Tibial nerve (tissue), 3 donors: Measurements from ENCODE around the genes TMCC1 and COL6A5.

DNA sequence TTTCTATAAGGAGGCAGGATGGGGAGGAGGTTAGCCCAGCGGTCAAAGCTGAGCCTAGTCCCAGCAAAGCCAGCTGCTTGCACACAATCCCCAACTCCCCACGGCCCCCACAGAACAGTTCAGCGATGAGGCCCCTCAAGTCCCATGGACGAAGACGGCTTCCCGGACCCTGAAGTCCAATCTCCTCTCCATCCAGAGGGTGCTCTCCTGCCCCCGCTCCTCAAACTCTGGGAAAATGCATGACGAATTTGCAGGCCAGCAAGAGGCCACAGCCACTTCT is 13.7 kb downstream of the H1-8 start:
- PRO-cap, result no peak
- RAMPAGE, long total RNA, 3 experiments, result no peak in any of the 3 experiments

GRCh38 chr3:129577335-129577822 is 29.1 kb downstream of the PLXND1 start:
- PRO-cap, result no peak
- RAMPAGE, long total RNA, 3 experiments, result no peak in any of the 3 experiments

DNA sequence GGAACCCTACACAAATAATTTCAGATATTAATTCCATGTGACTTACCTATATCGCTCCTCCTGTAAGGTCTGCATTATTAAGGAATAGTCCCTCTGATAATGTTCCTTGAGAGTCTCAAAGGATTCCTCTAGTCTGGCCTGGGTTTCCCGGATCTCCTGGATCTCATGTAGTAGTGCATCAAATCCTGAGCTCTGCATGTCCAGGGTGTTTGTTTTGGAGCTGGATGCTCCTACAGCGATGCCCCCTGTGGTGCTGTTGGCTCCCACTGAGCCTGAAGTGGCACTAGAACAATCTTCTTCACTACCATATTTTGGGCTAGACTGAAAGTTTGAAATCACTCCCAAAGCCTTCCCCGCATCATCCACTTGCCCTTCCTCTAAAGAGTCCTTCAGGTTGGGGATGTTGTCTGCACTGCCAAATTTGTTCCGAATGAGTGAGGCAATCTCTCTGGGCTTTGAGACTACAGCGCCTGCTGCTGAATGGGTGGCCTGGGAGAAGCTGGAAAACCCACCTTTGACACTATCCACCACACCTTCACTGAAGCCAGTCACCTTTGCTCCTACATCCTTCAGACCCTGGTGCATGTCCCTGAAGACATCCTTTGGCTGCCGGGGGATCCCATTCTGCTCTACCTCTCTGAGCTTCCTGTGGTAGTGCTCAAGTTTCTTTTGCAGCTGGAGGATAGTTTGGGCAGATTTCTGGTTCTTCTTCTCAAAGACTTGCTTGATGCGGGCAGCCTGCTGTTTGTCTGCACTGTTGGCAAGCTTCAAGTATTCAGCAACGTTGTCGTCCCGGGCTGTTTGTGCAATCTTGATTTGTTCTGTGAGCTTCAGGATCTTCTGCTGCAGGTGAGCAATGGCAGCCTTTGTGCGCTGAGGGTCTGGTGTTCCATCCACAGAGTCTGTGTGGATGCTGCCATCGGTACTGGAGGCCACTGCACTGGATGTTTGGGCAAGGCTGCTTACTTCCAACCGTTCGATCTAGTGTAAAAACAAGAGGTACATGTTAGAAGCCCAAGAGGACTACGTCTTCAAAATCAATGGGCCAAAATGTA is 64.1 kb upstream of the PLXND1 start:
- PRO-cap, result no peak
- RAMPAGE, long total RNA, 3 experiments, result start-site peak on the minus strand in 1 of 3 experiments, centred at position 289 of the sequence, 27 reads per replicate

DNA sequence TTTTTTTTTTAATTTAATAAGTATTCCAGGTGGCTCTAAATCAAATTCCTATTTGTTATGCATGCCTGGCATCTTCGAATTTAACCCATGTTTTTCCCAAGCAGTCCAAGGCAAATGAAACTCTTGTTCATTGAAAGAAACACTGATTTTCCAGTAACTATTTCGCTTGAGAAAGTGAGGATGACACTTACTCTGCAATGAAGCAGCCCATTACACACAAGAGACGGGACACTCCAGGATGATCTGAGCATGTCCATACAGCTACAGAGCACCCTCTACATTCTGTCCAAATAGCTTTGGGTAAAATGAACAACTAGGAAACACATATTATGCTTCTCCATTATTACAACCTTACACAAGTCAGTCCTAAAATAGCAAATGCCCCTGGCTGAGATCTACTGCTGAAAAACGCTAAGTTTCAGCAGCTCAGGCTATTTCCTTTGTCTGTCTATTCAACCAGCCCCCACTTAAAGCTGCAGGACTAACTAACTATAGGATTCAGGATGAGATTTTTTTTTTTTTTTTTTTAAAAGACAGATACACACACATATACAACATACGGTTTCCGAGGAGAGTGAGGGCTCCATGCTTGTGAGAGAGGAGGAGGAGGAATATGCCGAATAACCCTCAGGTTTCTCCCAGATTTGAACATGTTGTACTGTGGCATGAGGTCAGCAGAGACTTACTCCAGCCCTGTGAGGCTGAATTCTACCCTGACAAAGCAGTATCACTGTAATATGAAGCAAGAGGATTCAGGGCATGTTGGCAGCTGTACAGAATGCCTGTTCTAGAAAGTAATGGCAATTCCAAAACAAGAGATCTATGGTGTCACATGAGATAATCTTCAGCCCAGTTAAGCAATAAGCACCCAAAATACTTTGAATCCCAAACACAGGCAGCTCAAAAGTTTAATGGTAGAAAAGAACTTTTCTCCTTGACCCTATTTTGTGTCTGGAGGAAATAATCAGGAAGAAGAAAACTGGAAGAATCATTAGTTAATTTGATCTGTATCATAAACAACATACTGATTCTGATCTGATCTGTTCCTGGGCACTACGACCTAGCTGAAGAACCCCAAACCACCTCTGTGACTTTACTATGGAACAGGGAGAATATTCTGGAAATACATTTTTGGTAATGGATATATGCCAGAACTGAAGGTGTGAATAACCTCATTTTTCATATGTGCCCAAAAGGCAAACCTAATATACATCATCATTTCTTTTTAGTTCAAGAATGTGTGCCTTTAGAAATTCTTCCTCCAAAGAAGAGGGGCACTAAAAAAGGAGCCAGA is 117.4 kb upstream of the PLXND1 start:
- PRO-cap, result no peak
- RAMPAGE, long total RNA, 3 experiments, result start-site peak on the minus strand in 1 of 3 experiments, centred at position 406 of the sequence, 14 reads per replicate

DNA sequence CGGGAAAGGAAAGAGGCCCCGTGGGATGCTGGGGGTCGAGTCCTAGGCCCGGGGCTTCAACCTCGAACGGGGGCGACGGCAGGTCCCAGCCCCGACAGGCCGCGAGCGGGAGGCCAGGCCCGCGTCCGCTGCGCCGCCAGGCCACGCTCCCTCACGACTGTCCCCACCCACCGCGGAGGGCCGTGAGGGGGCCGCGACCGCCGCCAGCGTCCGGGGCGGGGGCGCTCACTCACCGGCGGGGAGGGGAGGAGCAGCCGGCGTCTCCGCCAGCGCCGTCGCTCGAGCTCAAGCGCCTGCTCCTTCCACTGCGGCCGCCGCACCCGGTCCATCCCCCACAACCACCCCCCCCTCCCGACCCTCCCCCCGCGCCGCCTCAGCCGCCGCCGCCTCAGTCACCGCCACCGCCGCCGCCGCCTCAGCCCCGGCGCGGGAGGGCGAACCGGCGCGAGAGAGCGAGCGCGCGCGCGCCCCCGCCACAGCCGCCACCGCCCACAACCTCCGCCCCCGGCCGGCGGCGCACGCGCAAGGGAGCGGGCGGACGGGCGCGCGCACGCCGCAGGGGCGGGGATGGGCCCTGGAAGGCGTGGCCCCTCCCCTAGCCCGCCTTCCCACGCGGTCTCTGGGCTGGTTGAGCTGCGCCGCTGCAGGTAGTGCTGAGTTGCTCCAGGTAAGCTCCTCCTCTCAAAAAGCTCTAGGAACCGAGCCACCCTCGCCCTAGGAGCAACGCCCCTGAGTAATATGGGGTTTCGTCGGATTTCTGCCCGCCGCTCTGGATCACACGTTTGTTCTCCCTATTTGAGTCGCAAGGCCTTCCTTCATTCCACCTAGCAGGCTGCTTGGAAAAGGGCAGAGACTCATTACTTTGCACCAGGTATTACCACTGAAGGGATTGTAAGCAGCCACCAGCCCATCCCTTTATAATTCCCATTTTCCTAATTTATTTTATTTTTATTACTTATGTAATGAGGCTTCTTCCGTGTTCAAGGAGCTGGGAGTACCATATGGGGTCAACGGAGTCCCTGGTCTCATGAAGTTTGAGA is at the start of gene TMCC1:
TMCC1 (minus strand) TSS at position 451 of the 1,040 bp plus-strand sequence.
- PRO-cap, result bidirectional peak, plus-strand start at position 228 of the sequence, minus-strand start at position 159 of the sequence; unidirectional peak, minus-strand start at position 281 of the sequence; bidirectional peak, plus-strand start at position 606 of the sequence, minus-strand start at position 500 of the sequence
- RAMPAGE, long total RNA, 3 experiments, result start-site peak on the plus strand in 2 of 3 experiments, centred at positions 602 to 603 of the sequence, 11 to 25 reads per replicate; start-site peak on the minus strand in 2 of 3 experiments, centred at positions 317 to 329 of the sequence, 33 to 49 reads per replicate

GRCh38 chr3:130345313-130345975 is at the start of gene COL6A5:
COL6A5 (plus strand) TSS chr3:130345672.
- PRO-cap, result no peak
- RAMPAGE, long total RNA, 3 experiments, result no peak in any of the 3 experiments

GRCh38 chr3:130700535-130700987 is 46.1 kb downstream of the PIK3R4 start:
- PRO-cap, result no peak
- RAMPAGE, long total RNA, 3 experiments, result no peak in any of the 3 experiments

- PRO-cap, result no peak
- RAMPAGE, long total RNA, 3 experiments, result no peak in any of the 3 experiments
These were observed 38.3 kb downstream of the PIK3R4 start for GRCh38 chr3:130708099-130708954.

DNA sequence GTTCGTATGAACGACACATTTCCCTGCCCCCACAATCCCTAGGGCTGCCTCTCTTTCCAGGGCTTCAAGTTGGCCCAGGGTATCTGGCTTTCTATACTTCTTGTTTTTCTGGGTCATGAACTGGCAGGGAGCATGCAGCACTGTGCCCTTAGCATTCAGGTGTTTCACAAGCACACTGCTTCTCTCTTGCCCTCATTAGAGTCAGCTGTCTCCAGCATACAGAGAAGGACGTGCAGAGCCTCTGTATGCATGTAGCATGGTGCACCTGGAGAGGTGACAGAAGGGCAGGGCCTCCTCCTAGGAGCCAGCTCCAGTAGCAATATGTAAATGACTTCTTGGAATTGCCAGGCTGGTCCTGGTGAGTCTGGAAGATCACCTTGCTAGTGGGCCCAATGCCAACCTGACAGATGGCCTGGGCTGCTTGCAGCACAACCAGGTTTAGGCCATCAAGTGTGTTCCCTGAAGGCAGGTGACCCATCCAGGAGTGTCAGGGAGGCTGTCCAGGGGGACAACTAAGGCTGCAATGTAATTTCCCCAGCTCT is 44.8 kb upstream of the ATP2C1 start:
- PRO-cap, result no peak
- RAMPAGE, long total RNA, 3 experiments, result no peak in any of the 3 experiments

DNA sequence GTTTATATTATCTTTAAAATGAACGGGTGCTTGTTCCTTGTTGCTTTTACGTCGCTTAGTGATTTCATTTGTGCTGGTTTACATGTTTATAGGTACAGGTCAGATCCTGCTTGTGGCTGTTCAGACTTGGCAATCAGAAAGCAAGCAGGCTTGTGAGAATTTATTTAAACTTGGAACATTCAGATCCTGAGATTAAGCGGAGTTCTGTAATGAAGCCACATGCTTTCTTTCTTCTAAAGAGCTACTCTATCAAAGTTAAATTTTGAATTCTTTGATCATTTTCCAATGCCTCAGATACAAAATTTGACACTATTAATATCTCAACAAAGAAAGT is 43.0 kb upstream of the ATP2C1 start:
- PRO-cap, result no peak
- RAMPAGE, long total RNA, 3 experiments, result no peak in any of the 3 experiments

DNA sequence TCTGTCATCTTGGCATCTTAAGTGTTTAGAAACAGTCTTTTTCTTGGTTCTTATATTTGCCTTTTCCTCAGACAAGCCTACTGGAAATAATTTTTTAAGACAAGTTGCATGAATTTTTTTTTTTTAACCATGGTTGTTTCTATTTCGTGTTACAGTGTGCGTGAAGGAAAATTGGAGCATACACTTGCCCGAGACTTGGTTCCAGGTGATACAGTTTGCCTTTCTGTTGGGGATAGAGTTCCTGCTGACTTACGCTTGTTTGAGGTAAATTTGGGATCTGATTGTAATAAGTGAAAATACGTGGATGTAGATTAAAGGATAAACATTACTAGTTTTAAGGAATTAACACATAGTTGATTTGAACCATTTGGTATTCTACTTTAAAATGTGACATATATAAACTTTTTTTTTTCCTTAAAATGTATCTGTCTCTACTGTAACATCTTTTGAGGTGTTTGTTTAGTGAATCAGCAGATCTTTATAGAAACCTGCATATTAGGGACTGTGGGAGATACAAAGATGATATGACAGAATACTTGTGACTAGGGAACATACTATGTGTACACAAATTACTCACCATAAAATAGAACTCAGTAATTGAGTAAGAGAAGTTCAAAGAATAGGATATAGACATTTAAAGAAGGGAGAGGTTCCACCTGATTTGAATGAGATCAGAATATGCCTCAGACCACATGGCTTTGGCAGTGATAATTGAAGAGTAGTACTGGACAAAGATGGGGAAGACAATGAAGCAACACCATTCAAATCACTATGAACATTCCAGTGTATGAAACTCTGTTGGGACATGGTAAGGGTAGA is 47.8 kb downstream of the ATP2C1 start:
- PRO-cap, result no peak
- RAMPAGE, long total RNA, 3 experiments, result start-site peak on the plus strand in 1 of 3 experiments, centred at position 425 of the sequence, 19 reads per replicate

DNA sequence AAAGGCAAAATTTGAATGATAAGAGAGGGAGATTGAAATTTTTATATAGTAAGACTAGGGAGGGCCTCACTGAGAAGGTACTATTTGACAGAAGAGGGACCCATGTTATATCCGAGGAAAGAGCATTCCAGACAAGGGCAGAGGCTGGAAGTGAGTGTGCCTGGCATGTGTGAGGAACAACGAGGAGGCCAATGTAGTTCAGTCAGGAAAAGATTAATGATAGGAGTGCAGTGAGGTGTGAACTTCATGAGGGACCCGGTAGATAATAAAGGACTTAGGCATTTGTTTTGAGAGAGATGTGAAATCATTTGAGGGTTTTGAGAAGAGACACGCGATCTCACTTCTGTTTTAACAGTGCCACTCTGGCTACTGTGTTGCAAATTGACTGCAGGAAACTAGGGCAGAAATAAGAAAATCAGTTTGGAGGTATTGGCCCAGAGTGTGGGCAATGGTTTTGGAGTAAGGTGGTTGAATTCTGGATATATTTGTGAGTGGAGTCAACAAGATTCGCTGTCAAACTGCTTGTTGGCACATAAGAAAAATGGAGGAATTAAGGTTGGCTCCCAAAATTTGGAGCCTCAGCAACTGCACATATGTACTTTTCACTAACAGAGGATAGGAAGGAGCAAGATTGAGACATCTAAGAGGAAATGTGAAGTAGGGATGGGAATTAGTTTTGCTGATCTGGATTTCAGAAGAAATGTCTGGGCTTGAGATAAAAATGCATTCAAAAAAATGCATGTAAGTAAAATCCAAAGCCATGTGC is 36.2 kb downstream of the ASTE1 start:
- PRO-cap, result no peak
- RAMPAGE, long total RNA, 3 experiments, result no peak in any of the 3 experiments

DNA sequence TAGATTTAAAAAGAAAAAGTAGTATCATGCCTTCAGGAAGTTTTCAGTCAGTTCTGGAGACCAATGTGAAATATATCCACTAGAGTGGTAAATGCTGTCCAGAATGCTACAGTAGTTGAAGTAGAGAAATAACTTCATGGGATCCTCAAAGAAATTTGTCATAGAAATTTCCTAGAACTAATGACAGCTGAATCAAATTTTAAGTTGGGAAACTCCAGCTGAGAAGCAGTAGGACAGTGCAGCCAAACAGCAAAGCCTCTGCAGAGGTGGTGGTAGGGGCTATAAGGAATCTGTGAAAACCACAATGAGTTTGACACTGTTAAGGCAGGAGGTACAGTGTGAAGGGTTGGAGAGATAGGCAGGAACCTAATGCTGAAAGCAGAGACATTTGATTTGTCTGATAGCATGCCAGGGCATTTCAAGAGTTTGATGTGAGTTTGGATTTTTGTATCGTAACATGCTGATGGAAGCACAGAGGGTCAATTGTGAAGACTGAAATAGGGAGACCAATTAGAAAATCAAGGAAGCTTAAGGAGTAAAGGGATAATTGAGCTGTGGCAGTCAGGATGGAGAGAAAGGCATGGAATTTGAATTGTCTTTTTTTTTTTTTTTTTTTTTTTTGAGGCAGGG is 22.0 kb downstream of the ASTE1 start:
- PRO-cap, result no peak
- RAMPAGE, long total RNA, 3 experiments, result start-site peak on the plus strand in 1 of 3 experiments, centred at position 330 of the sequence, 9 reads per replicate

DNA sequence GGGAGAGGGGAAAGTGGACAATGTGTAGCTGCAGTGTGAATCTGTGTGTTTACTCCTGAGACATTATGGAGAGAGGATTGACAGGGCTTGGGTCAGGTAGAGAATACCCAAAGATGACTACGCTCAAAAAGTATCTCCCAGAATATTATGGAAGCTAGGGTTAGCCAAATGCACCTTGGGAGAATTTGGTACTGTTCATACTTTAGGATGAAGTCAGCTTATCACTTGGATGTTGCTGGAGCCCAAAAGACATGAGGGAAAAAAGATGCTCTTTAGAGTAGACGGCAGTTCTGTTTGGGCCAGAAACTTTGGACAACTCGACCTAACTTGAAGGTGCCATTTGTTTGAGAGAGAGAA is 54.8 kb downstream of the NEK11 start:
- PRO-cap, result no peak
- RAMPAGE, long total RNA, 3 experiments, result no peak in any of the 3 experiments

- PRO-cap, result no peak
- RAMPAGE, long total RNA, 3 experiments, result no peak in any of the 3 experiments
These were observed 31.9 kb upstream of the ACP3 start for GRCh38 chr3:132285012-132286014.

- PRO-cap, result no peak
- RAMPAGE, long total RNA, 3 experiments, result no peak in any of the 3 experiments
These were observed 29.6 kb downstream of the ACKR4 start for GRCh38 chr3:132626415-132627411.

DNA sequence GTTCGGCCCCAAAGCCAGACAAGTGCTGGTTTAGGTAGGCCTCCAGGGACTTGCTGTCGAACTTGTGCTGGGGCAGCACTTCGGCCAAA is 131 bp downstream of the ACAD11 start:
- PRO-cap, result no peak
- RAMPAGE, long total RNA, 3 experiments, result no peak in any of the 3 experiments

DNA sequence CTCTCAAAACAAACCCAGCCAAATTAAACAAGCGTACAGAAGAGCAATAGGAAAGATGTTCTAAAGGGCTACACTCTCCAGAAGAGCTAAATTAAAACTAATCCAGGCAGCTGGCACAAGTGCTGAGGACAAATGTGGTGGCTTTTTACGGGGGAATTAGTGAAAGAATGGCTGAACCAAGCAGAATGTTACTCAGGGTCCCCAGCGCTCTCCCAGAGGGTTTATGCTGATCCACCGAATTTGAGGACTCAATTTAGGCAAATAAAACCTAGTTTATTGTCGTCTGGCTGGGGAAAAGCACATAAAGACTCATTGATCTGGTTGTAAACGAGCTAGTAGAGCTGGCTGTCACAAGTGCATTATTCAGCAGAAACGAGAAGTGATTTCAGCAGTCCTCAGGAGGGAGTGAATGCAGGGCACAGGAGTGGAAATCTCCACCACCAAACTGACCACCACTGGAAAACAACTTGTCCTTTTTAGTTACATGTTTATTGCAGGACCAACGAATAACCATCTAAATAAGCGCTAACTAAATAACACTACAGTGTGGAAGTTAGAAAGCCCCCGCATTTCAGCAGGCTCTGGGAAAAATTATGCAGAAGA is 13.6 kb downstream of the BFSP2 start:
- PRO-cap, result no peak
- RAMPAGE, long total RNA, 3 experiments, result no peak in any of the 3 experiments

DNA sequence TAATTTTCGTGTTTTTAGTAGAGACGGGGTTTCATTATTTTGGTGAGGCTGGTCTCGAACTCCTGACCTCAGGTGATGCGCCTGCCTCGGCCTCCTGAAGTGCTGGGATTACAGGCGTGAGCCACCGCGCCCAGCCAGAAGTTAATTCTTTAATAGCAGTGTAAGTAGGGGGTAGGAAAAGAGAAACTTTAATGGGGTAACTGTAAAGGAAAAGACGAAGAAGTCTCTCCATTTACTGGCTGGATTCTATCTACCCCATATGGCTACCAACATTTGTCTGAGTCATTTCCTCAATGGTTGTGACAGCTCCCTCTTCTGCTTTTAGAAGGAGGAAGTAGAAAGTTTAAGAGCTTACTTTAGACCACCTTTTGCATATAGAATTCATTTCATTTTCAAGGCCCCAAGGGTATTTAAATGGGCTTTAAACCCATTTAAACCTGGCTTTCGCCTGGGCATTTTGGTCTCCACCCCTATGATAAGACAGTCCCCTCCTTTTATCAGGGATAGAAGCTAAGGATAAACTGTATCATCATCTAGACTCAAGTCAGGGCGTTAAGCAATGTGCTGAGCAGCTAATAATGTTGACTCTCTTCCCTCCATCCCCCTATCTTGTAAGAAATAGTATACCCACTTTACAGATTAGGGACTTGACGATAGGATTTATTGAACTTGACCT is 1.1 kb upstream of the CDV3 start:
- PRO-cap, result no peak
- RAMPAGE, long total RNA, 3 experiments, result no peak in any of the 3 experiments

GRCh38 chr3:133587579-133588663 is 14.4 kb downstream of the CDV3 start:
- PRO-cap, result no peak
- RAMPAGE, long total RNA, 3 experiments, result no peak in any of the 3 experiments